Spinal cord (tissue), 3 donors: ENCODE data around the genes PLEKHG3, RAB15 and RDH12.

- PRO-cap, result no peak
- RAMPAGE, long total RNA, result no peak
Measured at GRCh38 chr14:64703619-64704801, at the start of gene PLEKHG3. TSS of gene PLEKHG3 (plus strand) at chr14:64704424.

DNA sequence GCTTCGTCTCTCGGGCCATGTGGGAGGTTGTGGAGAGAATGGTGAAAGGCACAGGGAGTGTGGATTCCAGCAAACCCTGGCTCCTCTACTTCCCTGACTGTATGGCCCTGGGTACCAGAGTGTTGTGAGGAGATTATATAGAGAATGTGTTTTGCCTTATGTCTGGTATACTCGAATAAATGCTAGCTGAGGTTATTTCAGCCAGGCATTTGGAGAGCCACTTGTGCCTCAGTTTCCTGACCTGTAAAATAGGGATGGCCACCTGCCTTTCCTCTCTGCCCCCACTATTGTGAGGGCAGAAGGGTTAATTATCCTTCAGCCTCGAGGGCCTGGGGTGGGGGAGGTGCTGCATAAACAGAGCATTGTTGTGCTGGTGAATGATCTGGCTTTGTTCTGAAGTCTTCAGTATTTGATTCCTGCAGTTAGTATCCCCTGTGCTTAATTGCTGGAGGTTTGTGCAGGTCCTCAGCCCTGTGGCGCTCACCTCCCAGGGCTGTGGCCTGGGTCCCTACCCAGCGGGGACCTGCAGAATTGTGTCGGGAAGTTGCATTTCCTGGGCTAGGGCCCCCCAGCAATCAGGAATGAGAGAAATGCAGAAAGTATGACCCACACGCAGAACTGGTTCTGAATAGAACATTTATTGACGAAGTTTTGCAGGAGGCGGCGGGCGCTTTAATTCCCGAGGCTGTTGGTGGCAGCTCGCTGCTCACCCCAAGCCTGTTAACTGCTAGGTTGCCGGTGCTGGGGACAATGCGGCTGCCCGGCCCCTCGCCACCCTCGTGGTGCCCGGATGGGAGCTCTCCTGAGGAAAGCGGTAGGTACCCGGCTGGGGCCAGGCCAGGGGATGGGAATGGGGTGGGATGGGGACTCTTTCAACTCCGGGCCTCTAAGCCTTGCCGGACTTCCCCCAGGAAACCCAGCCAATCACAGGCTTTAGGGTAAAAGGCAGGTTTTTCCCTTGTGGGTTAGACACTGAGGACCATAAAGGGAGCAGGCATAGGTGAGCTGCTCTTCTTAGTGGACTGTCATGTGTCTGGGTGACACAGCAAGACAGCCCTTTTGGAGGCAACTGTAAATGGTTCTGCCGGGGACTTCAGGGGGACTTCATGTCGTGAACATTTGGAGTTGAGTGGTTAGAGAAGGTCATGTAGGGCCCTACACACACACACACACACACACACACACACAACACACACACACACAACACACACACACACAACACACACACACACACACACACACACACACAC, 11.5 kb downstream of the PLEKHG3 start:
- PRO-cap, result no peak
- RAMPAGE, long total RNA, result no peak

- PRO-cap, result no peak
- RAMPAGE, long total RNA, result no peak
Measured at GRCh38 chr14:64754568-64755343, 50.5 kb downstream of the PLEKHG3 start.

DNA sequence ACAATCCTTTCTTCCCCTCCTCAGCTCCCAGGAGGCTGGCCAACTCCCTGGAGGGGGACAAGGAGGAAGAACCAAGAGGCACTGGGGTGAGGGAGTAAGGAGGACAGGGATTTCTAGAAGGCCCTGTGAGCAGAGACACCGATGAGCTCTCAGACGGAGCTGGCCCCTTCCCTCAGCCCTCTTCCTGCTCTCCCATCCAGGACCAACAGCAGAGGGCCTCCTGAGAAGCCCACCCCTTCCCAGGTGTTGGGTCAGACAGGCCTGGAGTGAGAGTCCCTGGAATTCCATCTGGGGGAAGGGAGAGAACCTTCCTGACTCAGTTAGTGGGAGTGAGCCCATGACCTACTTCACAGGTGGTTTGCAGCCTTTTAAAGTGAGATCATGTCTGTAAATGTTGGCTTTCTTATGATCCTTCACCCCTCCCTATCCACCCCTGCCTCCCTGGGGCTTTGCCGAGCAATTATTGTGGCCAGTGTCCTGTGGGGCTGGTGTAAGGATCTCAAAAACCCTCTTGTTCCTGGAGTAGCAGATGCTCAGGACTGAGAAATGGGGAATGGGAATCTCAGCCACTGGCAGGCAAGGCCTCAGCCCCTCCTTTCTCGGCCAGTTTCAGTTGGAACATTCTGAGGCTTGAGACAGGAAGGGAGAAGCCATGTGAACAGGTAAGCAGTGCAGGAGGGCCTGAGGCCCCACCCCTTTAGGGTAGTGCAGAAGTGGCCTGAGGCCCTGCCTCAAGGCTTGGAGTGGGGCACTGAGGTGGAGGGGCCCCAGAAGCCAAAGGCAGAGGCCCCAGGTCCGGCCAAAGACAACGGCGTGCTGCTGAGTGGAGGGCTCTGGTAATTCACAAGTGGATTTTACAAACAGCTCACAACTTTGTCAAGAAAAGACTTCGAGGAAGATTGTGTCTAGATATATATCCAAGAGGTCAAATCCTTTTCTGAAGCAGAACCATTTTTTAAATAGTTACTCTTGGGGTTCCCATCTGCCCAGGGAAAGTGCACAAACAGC, 53.8 kb downstream of the PLEKHG3 start:
- PRO-cap, result no peak
- RAMPAGE, long total RNA, result no peak

- PRO-cap, result no peak
- RAMPAGE, long total RNA, result no peak
Measured at GRCh38 chr14:64758802-64759333, 54.6 kb downstream of the PLEKHG3 start.

DNA sequence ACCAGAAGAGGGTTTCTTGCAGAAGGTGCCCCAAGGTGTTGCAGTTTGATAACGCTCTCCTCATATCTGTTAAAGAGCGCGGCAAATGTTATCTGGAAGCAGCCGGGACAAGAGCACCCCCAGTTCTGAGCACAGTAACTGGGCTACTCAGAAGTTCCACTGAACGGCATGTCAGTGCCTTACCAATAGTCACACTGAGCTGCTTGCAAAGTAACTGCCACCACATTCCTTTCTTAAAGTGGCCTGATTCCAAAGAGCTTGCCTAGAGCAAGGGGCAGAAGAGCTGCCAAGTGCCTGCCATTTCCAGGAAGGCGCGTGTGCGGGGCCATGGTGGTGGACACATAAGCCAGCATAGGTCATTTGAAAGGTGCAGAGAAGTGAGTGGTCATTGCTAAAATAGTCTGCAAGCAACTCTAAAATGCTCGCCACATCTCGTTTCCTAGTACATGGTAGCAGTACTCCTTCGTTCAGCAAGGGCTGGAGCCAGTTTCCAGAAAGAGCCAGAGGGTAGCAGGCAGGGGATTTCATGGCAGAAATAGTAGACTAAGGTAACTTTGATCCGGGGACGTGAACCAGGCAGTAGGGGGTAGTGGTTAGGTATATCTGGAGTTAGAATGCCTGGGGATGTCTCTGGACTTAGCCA, 37.8 kb downstream of the SPTB start:
- PRO-cap, result no peak
- RAMPAGE, long total RNA, result no peak

DNA sequence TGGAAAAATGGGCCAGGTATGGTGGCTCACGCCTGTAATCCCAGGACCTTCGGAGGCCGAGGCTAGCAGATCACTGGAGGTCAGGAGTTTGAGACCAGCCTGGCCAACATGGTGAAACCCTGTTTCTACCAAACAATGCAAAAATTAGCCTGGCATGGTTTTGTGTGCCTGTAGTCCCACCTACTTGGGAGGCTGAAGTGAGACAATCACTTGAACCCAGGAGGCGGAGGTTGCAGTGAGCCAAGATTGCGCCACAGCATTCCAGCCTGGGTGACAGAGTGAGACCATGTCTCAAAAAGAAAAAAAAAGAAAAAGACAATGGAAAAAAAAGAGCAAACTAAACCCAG, 5.3 kb downstream of the CHURC1 start:
- PRO-cap, result no peak
- RAMPAGE, long total RNA, result no peak

DNA sequence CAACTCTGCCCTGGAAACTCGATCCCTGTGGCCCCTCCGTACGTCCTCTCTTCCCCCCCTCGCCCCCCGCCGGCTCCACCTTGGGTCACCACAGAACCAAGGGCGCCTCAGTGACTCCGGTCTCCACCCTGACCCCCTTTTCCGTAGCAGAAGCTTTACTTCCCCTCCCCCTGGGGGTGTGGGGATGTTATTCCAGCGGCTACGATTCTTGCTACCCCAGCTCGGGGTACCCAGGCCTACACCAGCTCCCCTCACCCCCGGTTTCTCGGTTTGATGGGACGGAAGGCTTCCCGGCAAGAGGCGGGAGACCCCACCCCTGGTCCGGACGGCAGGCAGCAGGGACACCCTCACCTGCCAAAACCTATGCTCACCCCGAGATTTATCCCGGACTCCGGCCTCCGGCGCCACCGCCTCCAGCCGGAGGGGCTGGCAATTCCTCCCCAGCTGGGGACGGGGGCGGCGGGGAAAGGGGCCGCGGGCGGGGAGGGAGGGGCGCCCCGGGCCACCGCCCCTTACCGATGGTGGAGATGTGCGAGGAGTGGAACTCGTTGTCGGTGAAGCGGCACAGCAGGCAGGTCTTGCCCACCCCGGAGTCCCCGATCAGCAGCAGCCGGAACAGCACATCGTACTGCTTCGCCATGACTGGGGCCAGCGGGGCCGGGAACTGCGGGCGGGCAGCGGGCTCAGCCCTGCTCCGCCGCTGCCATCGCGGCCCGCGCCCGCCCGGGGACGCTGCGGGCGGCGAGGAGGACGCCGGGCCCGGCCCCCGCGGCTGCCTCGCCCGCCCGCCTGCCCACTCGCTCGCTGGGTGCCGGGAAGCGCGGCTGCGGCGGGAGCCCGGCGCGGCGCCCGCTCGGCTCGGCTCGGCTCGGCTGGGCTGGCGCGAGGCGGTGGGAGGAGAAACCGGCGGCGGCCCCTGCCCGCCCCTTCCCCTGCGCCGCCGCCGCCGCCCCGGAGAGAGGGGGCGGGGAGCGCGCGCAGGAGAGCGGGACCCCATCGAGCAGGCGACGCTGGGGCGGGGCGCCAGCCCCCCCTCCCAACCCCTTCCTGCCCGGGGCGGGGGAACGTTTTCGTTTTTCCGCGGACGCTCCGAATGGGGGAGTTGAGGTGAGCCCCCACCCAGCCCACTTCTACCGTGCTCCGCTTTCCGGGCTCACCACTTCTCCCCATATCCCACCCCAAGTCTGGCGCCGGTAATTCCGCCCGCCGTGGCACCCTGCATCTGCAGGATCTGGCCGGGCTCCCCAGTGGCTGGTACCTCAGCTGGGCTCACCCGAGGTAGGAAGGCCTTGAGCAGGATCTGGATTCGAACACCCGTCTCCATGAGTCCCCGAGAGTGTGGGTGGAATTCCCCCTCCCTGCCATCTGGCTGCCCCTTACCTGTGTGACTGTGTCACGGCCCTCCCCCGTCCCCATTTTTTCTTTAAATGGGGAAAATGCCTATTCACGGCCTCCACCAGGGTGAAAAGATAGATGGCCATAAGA, at the start of gene RAB15:
Gene RAB15 (minus strand): TSS at position 900 of the 1,485 bp plus-strand sequence.
- PRO-cap, result no peak
- RAMPAGE, long total RNA, result no peak

DNA sequence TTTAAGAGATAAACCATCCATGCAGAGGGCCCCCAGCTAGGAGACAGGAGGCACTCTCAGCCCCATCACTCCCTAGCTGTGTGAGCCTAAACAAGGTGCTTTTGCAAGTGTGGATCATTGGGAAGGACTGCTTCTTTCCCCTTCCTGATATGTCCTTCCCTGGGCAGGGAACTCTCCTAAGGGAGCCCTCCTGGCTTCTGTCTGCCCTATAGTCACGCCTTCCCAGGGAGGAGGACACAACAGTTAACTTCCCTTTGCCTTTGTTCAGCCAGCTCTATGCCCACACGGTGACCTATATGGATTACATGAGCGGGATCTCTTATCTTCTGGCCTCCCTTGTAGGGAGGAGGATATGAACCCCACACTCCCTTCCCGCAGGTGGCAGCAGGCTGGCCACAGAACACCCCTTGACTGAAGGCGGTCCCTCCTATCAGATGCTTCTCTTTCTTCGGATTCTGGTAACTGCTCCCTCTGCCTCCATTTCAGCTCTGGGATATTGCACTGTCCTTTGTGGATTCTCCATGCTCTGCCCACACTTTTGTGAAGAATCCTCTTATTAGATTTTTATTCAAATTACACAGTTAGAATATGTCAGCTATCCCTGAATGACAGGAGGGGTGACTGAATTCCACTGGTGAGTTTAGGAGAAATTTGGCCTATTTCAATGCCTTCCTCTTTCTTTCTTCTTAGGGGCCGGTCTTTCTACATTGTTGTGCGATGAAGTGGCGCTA, 135.7 kb upstream of the MAX start:
- PRO-cap, result no peak
- RAMPAGE, long total RNA, result no peak

DNA sequence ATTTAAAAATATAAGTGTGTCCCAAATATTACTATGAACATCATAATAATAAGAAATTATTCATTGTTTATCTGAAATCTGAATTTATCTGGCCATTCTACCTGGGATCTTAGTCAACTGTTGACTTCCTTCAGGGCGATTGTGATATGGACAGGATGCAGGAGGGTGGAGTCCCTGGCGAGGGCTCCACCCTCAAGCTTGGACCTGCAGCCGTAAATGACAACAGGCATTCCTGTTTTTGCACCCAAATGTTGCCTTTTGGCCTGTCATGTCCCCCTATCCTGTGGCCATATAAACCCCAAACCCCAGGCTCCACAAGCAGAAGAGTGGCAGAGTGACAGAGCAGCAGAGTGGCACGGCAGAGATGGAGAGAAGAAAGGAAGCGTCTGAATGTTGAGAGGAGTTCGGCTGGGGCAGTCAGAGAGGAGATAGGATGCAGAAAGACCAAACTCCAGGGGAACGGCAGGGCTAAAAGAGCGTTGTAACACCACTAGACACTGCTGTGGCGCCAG, 39.4 kb upstream of the FUT8 start:
- PRO-cap, result no peak
- RAMPAGE, long total RNA, result no peak

DNA sequence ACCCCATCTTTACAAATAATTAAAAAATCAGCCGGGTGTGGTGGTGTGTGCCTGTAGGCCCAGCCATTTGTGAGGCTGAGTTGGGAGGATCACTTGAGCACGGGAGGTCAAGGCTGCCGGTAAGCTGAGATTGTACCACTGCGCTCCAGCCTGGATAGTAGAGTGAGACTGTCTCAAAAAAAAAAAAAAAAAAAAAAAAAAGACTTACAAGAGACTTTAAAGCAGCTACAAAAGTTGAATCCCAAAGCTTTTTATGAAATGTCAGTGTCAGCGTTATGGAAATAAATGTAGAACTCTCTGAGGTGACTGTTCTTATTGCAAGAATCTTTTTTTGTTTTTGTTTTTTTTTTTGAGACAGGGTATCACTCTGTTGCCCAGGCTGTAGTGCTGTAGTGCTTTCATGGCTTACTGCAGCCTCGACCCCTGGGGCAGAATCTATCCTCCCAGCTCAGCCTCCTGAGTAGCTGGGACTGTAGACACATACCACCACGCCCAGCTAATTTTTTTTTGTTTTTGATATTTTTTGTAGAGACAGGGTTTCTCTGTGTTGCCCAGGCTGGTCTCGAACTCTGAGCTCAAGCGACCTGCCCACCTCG, 17.3 kb downstream of the FUT8 start:
- PRO-cap, result no peak
- RAMPAGE, long total RNA, result no peak

- PRO-cap, result no peak
- RAMPAGE, long total RNA, result no peak
Measured at GRCh38 chr14:66649308-66650123, 141.6 kb downstream of the GPHN start.

- PRO-cap, result no peak
- RAMPAGE, long total RNA, result no peak
Measured at GRCh38 chr14:67410198-67410879, 1.6 kb downstream of the PLEK2 start.

DNA sequence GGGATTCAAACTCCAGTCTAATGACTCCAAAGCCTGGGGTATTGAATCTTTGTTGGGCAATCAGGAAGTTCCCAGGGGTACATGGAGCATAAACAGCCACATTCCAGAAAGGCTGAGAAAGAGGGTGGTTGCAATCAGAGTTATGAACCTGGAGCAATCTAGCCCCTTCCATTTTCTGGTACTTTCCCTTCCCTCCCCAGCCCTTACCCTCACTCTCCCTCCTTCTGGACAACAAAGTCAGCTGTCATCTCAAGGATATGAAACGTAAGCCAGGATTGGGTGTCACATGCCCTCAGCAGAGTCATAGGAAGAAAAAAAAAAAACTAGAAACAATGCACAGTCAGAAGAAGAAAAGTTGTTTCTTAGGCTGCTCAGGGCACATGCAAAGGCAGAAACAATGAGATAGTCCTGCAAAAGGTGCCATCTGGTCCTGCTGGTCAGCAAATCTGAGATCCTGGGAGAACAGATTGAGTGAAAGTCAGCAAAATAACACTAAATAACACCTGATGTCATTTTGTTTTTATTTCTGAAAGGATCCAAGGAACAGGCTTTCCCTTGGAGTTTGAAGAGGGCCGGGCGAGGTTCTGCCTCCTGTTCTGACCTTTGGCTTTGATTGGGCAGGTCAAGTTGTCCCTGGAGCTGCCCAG, 27.1 kb downstream of the TMEM229B start:
- PRO-cap, result no peak
- RAMPAGE, long total RNA, result no peak

DNA sequence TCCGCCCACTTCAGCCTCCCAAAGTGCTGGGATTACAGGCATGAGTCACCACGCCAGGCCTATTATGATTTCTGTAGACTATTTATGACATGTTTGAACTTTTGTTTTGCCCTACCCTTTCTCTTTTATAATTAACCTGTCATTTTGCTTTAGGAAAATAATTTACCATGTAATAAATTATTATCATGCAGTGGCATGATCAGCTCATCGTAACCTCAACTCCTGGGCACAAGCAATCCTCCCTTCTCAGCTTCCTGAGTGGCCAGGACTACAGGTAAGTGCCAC, at the start of gene RDH12:
Gene RDH12 (plus strand): TSS at position 225 of the 285 bp plus-strand sequence.
- PRO-cap, result no peak
- RAMPAGE, long total RNA, result no peak

GRCh38 chr14:67728727-67729820, 27.4 kb downstream of the RDH12 start:
- PRO-cap, result no peak
- RAMPAGE, long total RNA, result no peak

DNA sequence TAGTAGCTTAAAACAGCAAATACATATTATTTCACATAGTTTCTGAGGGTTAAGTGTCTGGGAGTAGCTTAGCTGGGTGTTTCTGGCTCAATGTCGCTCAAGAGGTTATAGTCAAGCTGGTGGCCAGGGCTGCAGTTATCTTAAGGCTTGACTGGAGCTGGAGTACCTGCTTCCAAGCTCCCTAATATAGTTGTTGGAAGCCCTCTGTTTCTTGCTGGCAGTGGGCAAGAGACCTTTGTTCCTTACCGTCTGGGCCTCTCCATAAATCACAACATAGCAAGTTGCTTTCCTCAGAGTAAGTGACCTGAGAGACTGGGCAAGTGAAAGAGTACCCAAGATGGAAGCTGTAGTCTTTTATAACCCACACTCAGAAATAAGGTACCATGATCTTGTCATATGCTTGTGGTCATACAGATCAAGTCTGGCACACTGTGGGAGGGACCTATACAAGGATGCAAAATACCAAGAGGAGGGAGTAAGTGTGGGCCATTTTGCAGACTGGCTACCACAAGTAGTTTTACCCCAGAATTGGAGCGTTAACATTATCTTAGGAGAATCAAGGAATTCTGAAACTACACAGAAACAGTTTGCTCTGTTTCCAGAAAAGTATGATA, 66.8 kb downstream of the RAD51B start:
- PRO-cap, result no peak
- RAMPAGE, long total RNA, result no peak

- PRO-cap, result no peak
- RAMPAGE, long total RNA, result no peak
Measured at GRCh38 chr14:67907826-67908803, 88.5 kb downstream of the RAD51B start.

DNA sequence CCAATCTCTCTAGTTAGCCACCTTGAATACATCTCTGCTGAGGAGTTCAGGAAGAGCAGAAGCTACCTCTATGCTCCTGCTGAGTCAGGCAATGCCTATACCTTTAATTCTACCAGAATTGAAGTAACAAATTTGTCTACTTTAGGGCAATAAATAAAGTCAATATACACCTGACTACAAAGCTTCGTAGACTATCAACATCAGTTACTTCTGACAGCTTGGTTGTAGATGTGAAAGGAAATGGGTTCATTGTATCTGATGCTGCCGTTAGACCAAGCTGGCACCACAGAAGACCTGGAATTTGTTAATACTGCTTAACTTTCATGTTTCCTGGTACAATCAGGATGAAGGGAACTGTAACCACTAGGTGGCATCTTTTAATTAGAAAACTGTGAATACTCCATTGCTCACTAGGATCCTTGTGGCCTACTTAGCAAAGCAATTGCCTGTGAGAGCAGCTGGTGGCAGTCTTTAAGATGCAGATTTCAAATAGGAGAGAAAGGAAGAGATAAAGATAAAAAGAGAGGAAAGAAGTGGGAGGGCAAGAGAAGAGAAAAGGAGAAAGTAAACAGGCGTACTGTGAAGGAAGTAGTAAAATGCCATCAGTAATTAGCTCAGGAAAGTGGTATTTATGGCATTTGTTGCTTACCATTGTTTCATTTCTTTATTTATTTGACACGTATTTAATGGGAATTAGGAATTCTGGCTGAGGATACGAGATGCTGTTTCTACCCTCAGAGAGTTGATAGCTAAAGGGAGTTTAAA, 114.4 kb downstream of the RAD51B start:
- PRO-cap, result no peak
- RAMPAGE, long total RNA, result no peak

GRCh38 chr14:67941508-67941806, 121.9 kb downstream of the RAD51B start:
- PRO-cap, result no peak
- RAMPAGE, long total RNA, result no peak